SK-N-SH (cell line): ENCODE measurements around the gene TRIP10.

DNA sequence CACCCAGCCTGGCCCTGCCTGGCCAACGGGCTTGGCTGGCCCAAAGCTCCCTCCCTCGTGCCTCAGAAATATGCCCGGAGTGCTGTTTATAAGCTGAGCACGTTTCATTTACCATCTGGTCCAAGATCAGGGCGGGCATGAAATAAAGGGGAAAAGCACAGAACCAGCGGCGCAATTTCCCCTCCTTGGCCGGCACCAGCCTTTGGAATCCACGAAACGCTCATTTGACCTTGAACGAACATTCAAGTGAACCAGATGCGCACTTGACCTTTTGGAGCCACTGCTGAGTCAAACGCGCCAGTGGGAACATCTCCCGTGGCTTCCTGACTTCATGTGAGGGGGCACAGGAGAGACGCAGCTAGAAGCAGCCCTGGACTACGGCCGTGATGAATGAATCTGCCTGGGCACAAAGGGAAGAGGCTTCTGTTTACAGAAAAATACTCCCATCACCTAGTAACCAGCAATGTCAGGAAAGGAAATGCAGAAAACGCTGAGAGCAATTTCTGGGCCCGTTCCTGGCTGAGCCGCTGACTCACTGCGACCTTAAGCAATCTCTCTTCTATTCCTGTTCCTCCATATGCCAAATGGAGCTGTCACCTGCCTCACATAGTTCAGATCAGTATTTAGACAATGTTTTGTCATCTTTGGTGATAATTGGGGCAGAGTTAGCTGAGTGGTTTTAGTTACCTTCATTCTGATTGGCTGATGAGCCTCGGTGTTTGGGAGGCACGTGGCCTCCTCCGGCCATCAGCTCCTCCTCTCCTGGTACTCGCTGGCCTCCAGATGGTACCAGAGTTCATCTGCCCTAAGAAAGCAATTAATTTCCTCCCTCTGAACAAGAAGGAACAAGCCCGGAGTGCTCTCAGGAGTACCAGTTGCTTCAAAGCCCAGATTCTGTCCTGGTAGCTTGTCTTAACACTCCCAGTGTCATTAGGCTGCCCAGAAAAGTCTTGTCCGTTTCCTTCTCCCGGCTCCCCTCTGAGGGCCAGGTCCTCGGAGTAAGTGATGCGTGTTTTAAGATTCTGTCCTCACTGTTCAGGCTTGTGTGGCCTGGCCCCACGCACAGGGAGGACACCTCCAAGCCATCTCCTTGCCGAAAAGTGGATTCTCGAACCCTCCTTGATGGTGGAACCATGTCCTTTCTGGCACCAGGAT, 53.0 kb downstream of the RFX2 start:
- RRBS: 88% methylated on average over 8 of the region's 34 CpGs
CAGE:
- cytosol, long polyA plus RNA: no peak
- long polyA plus RNA: no peak
- nucleus, long polyA plus RNA: no peak

- RRBS: 68% methylated on average over 3 of the region's 28 CpGs
CAGE:
- cytosol, long polyA plus RNA: no peak
- long polyA plus RNA: no peak
- nucleus, long polyA plus RNA: no peak
These were observed 49.3 kb downstream of the RFX2 start for GRCh38 chr19:6060704-6061792.

GRCh38 chr19:6070968-6071455, 39.3 kb downstream of the RFX2 start:
- RRBS: no CpG with 5 or more reads among the region's 10 CpGs
CAGE:
- cytosol, long polyA plus RNA: no peak
- long polyA plus RNA: no peak
- nucleus, long polyA plus RNA: no peak

DNA sequence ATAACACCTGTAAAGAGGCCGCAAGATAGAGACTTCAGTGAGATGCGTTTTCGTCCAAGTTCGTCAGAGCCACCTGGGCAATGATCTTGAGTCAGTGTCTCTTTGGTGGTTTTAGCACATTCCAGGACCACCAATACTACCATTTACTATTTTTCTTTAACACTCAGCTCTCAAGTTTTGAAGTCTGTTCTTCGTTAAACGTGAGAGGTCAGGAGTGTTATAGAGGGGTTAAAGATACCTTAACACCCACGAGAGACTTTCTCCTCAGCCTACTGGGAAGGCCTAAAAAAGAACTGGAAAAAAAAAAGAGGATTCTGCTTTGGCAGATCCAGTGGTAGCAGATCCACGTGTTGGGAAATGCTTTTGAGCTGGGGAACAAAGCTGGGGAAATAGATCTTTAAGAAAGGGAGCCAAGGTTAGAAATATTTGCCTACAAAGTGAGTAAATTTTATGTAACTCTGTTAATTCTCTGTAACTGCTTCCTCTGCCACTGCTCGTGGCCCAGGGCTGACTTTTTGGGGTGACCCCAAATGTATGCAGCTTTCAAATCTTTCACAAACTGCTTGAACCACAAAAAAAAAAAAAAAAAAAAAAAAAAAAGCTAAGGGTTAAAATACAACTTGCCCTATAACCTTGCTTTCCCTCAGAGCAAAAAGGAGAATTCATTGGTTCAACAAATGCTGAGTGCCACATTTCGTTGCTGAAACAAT, 11.8 kb downstream of the RFX2 start:
- RRBS: no CpG with 5 or more reads among the region's 10 CpGs
CAGE:
- cytosol, long polyA plus RNA: no peak
- long polyA plus RNA: no peak
- nucleus, long polyA plus RNA: no peak

DNA sequence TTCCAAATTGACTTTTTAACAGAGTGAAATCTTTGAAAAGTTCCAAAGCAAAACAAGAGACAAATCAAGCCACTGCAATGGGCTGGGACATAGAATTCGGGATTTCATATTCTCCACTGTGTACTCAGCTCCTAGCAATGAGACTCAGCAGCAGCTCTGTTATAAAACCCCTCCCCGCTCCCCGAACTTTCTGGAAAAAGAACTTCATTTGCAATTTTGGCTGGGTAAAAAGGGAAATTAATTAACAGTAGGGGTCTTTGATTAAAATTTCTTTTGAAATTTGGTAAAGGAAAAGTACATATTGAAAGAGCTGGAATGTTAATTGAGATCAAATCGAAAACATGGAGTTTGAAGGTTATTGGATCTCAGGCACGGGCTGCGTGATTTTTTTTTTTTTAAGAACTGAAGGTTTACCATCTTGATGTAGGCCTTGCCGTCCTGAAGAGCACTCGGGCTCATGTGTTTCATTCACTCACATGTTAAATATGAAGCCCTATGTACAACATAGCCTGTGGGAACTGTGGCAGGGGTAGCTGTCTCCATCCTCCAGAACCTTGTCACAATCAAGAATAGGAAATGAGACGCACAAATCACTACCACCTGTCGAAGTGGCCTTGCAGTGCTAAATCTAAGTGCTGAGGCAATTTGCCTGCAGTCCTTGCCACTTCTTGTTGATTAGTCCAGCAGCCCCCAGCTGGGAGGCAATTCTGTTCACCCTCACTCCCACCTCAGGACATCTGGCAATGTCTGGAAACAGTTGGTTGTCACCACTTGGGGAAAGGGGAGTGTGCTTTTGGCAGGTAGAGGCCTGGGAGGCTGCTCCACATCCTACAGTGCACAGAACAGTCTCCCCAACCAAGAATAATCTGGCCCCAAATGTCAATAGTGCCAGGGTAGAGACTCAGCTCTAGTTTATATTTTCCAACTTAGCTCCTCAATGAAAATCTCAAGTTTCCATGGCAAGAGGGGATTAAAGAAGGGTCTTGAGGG, 10.9 kb downstream of the RFX2 start:
- RRBS: no CpG with 5 or more reads among the region's 10 CpGs
CAGE:
- cytosol, long polyA plus RNA: no peak
- long polyA plus RNA: no peak
- nucleus, long polyA plus RNA: no peak

DNA sequence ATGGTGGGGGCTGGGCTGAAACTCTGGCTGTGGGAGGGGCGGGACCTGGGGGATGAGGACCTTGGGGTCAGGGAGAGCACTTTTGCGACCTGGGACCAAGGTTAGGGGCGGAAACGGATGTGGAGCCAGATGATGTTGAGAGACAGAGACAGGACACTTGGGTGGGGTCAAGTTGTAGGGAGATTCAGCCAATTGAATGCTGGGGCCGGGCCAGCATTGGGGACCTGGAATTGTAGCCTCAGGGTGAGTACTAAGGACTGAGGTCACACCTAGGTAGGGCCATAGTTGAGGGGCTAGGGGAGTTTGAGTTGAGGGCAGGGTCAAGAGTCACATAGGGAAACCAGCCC, 1.2 kb downstream of the ALKBH7 start:
- RRBS: no CpG with 5 or more reads among the region's 5 CpGs
CAGE:
- cytosol, long polyA plus RNA: no peak
- long polyA plus RNA: no peak
- nucleus, long polyA plus RNA: no peak

DNA sequence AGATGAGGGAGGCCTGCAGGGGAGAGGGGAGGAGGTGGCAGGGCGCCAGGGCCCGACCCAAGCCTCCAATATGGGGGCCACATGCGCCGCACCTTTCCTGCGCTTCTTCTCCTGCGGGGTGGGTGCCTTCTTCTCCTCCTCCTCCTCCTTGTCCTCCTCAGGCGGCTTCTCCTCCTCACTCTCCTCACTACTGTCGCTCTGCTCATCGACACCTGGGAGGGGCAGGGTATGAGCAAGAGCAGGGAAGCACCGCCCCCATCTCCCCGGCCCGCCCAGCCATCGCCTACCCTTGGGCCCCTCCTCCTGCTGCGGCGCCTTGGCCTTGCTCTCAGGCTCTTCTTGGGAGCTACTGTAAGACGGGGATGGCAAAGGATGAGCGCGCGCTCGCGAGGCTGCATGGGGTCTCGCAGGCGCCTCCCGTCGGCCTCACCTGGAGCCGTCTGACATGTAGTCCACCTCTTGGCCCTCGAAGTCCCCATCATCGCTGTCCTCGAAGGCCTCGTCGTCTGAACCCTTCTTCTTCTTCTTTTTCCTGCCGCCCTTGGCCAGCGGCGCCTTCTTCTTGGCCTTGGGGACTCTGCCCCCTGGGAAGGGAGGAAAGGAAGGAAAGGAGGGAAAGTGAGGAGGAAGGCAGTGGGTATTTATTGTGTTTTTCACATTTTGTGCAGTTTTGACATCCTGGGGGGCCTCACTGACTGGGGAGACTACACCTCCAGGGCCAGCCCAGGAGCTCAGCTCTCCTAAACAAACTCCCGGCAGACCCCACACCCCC, 5.7 kb upstream of the PSPN start:
- RRBS: 99% methylated on average over 1 of the region's 35 CpGs
CAGE:
- cytosol, long polyA plus RNA: no peak
- long polyA plus RNA: no peak
- nucleus, long polyA plus RNA: no peak

- RRBS: 97% methylated on average over 5 of the region's 18 CpGs
CAGE:
- cytosol, long polyA plus RNA: no peak
- long polyA plus RNA: no peak
- nucleus, long polyA plus RNA: no peak
These were observed 3.7 kb downstream of the GTF2F1 start for GRCh38 chr19:6389356-6389654.

DNA sequence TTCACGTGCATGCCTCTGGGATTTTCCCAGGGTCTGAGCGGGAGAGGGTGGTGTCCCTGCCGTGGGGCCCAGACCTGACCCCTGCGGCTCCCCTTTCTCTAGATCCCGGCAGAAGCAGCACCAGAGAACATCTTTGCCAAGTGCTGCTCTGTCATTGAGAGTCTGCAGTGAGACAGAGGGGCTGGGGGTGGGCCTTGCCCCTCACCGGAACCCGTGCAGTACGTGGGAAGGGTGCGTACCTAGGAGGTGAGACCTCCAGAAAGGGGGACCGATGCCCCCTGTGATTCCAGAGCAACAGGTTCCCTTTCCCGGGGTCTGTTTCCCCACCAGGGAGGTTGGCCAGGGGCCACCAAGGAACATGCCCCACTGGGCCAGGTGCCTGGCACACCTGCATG, 12.4 kb downstream of the KHSRP start:
- RRBS: 91% methylated on average over 6 of the region's 11 CpGs
CAGE:
- cytosol, long polyA plus RNA: no peak
- long polyA plus RNA: no peak
- nucleus, long polyA plus RNA: no peak

DNA sequence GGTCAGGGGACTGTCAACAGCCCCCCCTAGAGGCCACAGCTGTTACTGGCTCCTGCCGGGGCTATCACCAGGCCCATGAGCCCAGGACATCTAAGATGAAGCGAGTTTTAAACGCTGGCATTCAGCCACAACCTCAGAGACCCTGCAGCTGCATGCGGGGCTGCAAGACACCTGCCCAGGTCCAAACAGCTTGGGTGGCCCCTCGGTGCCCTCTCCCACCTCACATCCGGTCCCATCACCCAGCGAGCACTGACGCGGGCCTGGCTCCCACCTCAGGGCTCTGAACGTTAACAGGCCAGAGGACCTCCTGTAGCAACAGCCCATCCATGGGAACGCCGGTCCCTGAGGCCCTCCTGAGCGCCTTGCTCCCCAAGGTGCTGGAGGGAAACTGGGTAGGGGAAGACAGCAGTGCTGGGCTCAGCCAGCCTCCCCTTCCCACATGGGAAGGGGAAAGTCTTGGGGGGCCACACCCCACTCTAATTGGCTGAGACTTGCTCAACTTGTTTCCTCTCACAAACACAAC, 12.0 kb downstream of the KHSRP start:
- RRBS: 95% methylated on average over 6 of the region's 13 CpGs
CAGE:
- cytosol, long polyA plus RNA: no peak
- long polyA plus RNA: no peak
- nucleus, long polyA plus RNA: no peak

DNA sequence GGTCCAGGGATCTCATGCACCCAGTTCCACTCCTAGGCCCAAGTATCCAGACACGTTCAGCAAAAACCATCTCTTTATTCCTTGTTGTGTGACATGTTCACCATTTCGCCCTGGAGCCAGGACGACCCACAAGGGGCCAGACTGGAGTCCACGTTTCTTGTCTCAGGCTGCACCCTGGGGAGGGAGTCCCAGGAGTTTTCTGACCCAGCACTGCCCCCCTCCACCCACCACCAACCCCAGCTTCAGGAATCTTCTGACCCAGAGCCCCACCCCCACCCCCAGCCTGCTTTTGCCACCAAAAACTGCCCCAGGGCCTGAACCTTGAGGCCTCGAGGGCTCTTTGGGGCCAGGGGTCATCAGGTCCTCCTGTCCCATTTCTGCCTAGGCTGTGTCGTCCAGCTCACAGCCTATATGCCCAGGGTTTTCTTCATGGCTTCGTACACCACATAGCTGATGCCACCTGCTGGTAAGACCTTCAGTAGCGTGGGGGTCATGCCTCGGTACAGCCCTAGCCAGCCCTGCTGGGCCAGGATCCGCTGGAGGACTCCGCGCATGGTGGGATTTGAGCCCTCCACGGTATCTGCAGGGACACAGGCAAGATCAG, 1.5 kb upstream of the KHSRP start:
- RRBS: no CpG with 5 or more reads among the region's 13 CpGs
CAGE:
- cytosol, long polyA plus RNA: no peak
- long polyA plus RNA: no peak
- nucleus, long polyA plus RNA: no peak

DNA sequence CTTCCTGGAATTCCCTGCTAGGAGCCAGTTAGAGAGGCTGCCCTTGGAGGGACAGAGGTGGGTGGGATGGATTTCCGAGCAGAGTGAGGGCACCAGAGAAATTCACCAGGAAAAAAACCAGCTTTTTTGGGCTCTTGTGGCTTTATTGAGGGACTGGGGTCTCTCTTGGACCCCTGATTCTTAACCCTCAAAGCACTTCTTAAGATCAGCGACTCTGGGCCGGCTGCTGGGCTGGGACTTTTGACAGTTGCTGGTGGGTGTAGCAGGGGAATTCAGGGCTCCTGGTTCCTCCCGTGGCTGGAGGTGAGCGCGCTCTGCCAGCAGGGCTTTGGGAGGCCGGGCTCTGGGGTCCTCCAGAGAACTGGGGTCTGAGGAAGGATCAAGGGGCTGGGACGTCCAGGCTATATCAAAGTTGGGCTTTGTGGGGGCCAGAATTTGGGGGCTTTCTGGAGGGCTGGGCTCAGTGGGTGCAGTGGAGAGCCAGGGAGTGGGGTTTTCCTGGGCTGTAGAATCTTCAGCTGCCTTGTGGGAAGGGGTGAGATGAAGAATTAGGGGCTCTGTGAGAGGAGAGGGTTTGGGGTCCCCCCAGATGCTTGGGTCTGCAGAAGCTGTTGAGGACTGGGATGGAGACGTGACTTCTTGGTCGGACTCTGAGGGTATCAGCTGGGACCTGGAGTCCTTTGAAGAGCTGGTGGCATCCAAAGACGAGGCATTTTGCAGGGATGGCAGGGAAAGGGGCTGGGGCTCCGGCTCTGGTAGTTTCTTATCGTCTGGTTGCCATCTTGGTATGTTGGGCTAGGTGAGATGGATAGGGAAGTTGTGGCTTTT, 3.5 kb downstream of the CRB3 start:
- RRBS: no CpG with 5 or more reads among the region's 13 CpGs
CAGE:
- cytosol, long polyA plus RNA: no peak
- long polyA plus RNA: no peak
- nucleus, long polyA plus RNA: no peak

GRCh38 chr19:6480777-6481598, 599 bp downstream of the DENND1C start:
- RRBS: no CpG with 5 or more reads among the region's 13 CpGs
CAGE:
- cytosol, long polyA plus RNA: no peak
- long polyA plus RNA: no peak
- nucleus, long polyA plus RNA: no peak

DNA sequence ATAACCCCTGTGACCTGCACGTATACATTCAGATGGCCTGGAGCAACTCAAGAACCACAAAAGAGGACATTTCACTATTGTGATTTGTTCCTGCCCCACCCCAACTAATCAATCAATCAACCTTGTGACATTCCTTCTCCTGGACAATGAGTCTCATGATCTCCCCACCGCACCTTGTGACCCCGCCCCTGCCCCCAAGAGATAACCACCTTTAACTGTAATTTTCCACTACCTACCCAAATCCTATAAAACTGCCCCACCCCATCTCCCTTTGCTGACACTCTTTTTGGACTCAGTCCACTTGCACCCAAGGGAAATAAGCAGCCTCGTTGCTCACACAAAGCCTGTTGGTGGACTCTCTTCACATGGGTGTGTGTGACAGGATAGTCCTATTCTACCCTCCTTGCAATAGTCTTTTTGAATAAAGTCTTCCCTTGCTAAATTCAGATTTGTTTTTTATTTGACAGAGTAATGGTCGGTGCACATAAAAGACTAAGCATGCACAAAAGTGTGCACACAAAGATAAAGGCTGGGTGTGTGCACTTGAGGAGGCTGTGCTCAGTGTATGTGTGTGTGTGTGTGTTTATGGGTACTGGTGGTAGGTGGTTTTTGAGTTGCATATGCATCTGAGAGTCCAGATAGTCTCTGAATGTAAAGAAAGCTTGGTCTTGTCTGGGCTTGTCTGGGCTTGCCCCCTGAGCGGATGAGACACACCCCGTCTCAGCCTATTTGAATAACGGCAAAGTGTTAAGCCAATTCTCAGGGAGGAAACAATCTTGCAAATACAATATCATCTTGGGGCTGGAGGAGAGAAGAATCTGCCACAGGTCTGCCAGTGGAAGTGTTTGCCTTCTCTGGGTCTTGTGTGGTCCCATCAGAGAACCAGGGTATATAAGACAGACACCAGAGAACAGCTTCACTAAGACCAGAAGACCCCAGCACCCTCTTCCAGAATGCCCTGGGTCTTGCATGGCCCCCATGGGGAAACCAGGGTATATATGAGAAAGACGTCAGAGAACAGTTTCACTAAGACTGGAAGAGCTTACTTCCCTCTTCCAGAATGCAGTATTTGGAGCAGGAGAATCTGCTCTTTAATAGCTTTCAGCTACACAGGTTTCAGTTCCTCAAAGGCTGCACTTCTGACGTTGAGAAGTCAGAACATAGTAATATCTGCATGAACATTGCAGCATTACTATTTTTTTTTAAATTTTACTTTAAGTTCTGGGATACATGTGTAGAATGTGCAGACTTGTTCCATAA, 13.6 kb downstream of the CD70 start:
- RRBS: no CpG with 5 or more reads among the region's 10 CpGs
CAGE:
- cytosol, long polyA plus RNA: no peak
- long polyA plus RNA: no peak
- nucleus, long polyA plus RNA: no peak

GRCh38 chr19:6608786-6609022, 17.8 kb upstream of the CD70 start:
- RRBS: no CpG with 5 or more reads among the region's 2 CpGs
CAGE:
- cytosol, long polyA plus RNA: no peak
- long polyA plus RNA: no peak
- nucleus, long polyA plus RNA: no peak

DNA sequence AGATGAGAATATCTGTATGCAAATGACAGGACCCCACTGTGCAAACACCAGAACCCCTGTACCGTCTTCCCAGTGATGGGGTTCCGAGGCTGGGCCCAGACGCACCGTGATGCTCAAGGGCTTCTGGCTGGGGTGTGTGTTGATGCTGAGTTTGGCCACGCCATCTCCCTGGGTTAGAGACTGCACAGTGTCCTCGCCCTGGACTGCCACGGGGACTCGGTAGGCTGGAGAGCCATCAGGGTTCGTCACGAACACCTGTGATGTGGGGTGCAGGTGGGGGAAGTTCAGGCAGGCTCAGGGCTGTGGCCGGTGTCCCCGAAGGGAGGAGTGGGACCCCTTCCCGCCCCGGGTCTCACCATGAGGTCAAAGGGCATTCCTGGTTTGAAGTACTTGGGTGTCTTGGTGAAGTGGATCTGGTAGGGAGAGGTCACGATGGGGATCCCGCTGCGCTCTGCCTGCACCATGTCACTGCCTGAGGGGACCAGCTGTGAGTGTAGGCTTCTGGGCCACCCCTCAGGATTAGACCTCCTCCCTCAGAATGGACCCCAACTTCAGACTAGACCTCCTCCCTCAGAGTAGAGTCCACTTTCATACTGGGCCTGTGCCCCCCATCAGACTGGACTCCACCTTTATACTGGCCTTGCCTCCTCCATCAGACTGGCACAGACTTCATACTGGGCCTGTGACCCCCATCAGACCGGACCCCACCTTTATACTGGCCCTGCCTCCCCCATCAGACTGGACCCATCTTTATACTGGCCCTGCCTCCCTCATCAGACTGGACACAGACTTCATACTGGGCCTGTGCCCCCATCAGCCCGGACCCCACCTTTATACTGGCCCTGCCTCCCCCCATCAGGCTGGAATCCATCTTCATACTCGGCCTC, 8.1 kb downstream of the C3 start:
- RRBS: no CpG with 5 or more reads among the region's 20 CpGs
CAGE:
- cytosol, long polyA plus RNA: no peak
- long polyA plus RNA: no peak
- nucleus, long polyA plus RNA: no peak

- RRBS: 43% methylated on average over 10 of the region's 29 CpGs
CAGE:
- cytosol, long polyA plus RNA: no peak
- long polyA plus RNA: no peak
- nucleus, long polyA plus RNA: no peak
These were observed 2.4 kb downstream of the C3 start for GRCh38 chr19:6717665-6718846.

DNA sequence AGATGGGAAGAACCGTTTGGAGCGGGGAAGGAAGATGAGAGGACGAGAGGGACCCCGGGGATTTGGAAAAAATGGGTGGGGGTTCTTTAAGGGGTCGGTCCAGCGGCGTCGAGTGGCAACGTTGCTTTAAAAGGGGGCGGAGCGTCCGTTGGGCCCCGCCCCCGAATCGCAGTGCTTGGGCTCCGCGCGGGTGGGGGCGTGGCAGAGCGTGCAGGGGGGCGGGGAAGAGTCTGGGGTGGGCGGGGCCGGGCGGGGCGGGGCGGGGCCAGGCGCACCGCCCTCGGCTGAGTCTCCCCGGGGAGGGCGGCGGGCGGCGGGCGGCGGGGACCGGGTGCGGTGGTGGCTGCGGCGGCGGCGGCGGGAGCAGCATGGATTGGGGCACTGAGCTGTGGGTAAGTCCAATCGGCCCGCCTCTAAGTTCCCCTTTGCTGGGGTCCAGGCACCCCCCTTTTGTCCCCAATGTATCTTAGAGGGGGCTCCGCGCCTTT, at the start of gene TRIP10:
Gene TRIP10, plus strand, starts transcription at position 287 of the 488 bp plus-strand sequence.
- RRBS: 3% methylated on average over 8 of the region's 47 CpGs
CAGE:
- cytosol, long polyA plus RNA: start-site peak on the plus strand centred at position 332 of the sequence, 63 bp wide, 346 and 359 reads in 2 replicates
- long polyA plus RNA: start-site peak on the plus strand centred at position 331 of the sequence, 61 bp wide, 169 and 325 reads in 2 replicates
- nucleus, long polyA plus RNA: no peak

- RRBS: 1% methylated on average over 17 of the region's 48 CpGs
CAGE:
- cytosol, long polyA plus RNA: no peak
- long polyA plus RNA: start-site peak on the plus strand at chr19:6741044-6741051, 20 and 30 reads in 2 replicates
- nucleus, long polyA plus RNA: no peak
These were observed 1.3 kb downstream of the TRIP10 start for GRCh38 chr19:6740559-6741490.

DNA sequence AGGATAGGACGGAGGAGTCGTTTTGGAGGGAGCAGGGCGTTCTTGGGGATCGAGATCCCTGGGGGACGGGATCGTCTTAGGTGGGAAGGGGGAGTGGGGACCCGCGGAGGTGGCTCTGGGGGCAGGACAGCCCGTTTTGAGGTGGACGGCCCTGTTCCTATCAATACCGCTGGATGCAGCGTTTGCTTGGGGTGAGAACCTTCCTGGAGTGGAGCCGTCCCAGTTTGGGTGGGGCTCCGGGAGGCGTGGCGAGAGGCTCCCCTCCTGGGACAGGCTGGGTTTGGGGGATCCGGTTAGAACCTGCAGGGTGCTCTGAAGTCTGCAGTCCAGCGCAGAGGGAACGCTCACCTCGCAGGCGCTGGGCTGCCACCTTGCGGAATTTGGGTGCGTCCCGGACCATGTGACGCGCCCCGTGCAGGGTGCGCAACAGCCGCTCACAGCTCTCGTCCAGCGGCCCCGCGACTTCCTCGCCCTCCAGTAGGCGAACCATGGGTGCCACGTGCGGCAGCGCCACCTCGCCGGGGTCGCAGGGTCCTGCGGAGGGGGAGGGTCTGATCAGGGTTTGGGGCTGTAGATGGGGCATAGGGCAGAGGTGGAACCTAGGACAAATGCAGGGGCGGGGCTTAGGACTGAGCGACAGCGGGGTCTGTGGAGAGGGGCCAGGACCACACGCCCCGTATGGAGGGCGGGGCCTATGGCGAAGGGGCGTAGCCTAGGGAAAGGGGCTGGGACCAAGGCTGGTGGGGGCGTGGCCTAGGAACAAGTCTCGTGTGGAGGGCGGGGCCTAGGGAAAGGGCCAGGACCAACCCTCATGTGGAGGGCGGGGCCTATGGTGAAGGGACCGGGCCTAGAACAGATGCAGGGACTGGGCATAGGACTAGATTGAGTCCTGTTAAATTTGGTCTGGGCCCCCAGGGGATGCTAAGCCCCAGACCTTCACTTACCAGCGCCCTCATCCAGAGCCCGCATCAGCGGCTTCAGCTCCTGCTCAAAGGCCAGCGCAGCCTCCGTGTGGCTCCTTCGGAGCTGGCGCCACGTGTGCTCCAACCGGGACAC, 13.8 kb downstream of the SH2D3A start:
- RRBS: 43% methylated on average over 7 of the region's 64 CpGs
CAGE:
- cytosol, long polyA plus RNA: no peak
- long polyA plus RNA: no peak
- nucleus, long polyA plus RNA: no peak